ENCODE data around the genes CDKN2A, PLAA and TOPORS.

DNA sequence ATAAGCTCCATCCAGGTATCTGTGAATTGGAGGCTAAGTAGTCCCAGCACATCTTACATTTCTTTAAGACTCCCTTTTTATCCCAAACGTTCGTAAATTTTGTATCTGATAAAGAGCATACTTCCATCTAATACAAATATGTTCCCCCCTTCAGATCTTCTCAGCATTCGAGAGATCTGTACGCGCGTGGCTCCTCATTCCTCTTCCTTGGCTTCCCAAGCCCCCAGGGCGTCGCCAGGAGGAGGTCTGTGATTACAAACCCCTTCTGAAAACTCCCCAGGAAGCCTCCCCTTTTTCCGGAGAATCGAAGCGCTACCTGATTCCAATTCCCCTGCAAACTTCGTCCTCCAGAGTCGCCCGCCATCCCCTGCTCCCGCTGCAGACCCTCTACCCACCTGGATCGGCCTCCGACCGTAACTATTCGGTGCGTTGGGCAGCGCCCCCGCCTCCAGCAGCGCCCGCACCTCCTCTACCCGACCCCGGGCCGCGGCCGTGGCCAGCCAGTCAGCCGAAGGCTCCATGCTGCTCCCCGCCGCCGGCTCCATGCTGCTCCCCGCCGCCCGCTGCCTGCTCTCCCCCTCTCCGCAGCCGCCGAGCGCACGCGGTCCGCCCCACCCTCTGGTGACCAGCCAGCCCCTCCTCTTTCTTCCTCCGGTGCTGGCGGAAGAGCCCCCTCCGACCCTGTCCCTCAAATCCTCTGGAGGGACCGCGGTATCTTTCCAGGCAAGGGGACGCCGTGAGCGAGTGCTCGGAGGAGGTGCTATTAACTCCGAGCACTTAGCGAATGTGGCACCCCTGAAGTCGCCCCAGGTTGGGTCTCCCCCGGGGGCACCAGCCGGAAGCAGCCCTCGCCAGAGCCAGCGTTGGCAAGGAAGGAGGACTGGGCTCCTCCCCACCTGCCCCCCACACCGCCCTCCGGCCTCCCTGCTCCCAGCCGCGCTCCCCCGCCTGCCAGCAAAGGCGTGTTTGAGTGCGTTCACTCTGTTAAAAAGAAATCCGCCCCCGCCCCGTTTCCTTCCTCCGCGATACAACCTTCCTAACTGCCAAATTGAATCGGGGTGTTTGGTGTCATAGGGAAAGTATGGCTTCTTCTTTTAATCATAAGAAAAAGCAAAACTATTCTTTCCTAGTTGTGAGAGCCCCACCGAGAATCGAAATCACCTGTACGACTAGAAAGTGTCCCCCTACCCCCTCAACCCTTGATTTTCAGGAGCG is at the start of gene CDKN2A:
Gene CDKN2A, minus strand, starts transcription at position 575 of the 1,215 bp plus-strand sequence.
- PRO-cap = unidirectional peak, minus-strand start at position 569 of the sequence

GRCh38 chr9:21975498-21975727 is 756 bp upstream of the CDKN2A start:
- PRO-cap = no peak

DNA sequence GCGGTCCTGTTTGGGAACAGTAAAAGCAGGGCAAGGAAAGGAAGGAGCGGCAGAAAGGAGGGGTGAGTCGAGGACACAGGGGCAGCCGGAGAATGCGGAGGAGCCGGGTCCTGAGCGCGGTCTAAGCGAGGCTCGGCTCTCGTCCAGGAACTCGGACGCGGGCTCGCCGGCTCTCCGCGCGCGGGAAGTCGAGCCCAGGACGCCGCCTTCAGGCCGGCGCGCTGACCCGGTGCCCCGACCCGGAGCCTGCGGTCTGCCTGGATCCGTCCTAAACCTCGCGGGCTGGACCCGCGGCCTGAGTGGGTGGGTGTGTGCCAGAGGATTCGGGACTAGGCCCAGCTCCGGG is 13.5 kb downstream of the CDKN2B start:
- PRO-cap = no peak

- PRO-cap = no peak
Observed at GRCh38 chr9:22112799-22113222, 103.7 kb upstream of the CDKN2B start.

DNA sequence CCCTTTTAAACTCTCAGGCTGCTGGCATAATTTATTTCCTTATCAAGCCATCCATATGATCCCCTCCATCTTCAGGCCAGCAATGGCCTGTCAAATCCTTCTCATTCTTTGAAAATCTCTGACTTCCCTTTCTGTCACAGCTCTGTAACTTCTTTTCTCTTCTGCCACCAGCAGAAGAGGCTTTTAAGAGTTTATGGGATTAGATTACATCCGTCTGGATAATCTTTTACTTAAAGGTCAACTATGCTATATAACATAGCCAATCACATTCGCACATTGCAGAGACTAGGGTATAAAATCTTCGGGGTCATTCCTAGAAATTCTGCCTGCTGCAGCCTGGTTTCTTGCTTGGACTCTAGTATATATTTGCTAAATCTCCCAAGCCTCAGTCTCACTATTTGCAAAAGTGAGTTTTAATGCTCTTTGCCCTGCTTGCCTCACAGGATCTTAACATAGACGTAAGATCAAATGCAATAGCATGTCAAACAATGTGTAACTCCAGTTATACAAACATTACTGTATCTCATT is 104.2 kb upstream of the CDKN2B start:
- PRO-cap = no peak

GRCh38 chr9:23822237-23823241 is 3.5 kb downstream of the ELAVL2 start:
- PRO-cap = no peak

- PRO-cap = unidirectional peak, minus-strand start at chr9:26947231; bidirectional peak, plus-strand start at chr9:26947589, minus-strand start at chr9:26947440
Observed at GRCh38 chr9:26946502-26947725, at the start of gene PLAA. PLAA (minus strand) TSS chr9:26947242.

DNA sequence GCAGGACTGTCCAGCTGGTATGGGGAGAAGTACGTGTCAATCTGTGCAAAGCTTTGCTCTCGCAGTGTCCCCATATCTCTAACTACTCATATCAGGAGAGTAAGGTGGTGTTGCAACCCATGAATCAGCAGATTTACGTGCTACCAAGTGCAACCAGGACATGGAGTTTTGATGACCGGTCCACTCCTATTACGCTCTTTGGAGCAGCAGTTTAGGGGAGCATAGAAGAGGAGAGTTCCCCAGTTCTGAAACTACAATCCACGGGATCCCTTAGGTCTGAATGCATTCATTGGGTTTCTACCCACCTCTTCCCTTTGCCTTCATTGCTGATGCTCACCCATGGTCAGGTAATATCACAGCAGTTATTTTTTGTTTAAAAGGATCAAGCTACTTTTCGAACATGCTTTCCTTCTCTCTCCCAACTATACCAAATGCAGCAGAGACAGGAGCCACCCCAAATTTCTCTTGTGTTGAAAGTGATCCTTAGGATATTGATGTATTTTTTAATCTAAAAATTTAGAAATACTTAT is 74.9 kb downstream of the TEK start:
- PRO-cap = no peak

DNA sequence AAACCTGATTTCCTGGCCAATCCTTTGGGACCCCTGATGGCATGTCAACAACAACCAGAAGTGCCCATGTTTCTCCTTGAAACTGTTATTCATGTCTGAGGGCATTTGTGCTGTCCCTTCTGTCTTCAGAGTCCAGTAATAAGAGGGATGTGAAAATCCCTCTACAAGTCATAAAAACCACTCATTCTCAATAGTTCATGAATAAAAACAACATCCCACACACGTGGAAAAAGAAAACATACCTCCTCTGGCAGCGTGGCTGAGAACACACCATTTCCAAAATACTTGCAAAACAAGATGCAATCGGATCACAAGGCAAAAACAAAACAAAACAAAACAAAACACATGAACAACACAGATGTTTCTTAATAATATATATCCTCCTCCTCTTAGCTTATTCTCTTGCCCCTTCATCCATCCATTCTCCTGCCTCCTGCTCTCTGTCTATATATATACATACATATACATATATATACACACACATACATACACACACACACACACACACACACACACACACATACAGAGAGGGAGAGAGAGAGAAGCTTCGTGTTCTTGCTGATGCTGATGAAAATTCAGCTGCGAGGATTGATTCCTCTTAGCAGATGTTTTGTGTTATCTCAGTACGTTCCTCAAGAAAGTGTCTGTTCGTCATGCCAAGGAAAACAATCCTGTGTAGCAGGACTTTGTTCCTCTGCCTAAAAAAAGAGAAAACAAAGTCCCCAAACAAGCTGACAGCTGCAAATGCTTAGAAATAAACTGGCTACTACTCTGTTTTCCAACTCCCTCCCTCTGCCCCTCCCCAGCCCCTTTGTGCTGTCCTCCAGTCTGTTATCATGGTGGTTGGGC is 71.1 kb upstream of the EQTN start:
- PRO-cap = no peak

DNA sequence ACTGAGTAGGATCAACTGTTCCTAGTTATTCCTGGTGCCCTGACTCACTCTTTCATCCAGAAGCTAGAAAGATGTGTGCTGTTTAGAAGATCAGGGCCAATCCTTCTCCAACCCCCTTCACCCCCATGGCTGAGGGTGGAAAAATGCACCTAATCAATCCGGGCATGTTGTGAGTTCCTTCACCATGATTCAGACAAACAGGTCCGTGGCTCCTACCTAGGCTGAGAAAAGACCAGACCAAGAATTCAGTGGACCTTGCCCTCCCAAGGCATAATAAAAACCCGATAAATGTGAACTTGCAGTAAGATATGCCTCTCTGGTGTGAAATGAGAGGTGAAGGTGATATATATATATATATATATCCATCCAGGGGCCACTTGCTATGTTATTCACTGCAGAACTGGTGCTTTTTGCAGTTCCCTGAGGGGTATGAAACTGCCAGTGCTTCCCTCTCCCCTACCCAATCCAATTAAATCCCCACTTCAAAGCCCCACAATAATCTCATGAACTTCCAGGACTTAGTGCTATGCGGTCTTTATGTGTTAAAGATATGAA is 85.5 kb upstream of the EQTN start:
- PRO-cap = no peak

DNA sequence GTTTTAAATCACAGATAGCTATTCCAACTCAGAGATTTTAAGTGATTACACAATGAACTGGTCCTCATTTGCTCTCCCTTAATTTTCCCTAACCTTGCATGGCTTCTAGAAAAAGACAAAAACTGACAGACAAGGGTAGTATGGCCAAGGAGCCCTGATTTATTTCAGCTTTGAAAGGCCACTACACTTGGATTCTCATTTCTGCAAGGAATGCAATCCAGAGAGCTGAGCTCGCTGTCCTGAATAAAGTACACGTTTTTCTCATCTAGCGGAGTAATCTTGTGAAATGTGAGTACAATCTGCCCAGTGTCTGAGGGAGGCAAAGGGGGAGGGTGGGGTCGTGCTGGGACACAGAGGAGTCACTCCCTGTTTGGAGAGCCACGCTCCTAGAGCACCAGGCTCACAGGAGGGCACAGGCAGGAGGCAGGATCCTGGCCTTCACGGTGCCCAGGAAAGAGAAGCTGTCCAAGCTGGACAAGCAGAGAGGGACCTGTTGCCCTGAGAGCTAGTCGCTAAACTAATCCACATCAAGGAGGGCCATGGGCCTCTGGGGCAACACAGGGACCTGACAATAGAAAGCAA is 51.0 kb upstream of the IFNK start:
- PRO-cap = no peak

GRCh38 chr9:27644996-27645558 is 71.8 kb upstream of the C9orf72 start:
- PRO-cap = no peak

DNA sequence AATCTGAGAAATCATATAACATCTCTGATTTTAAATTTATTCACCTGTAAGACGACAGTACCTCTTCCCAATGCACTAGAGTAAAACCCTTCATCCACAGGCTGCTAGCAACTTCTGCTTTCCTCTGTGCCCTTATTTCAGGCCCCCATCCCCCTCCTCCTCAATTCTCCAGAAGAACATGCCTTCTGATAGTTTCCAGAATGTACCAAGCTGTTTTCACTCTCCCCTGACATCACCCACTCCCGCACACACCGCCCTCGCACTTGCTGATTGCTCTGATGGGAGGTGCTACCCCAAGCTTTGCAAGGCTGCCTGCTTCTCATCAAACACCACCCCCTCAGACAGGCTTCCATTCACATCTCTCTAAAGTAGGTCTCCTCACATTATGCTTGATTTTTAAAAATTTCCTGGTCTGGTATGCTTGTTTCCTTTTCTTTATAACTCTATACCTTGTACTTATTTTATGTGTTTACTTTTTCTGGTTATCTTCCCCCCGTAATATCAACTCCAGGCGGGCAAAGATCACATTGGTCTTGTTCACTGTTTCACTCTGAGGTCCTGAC is 90.9 kb upstream of the C9orf72 start:
- PRO-cap = no peak

DNA sequence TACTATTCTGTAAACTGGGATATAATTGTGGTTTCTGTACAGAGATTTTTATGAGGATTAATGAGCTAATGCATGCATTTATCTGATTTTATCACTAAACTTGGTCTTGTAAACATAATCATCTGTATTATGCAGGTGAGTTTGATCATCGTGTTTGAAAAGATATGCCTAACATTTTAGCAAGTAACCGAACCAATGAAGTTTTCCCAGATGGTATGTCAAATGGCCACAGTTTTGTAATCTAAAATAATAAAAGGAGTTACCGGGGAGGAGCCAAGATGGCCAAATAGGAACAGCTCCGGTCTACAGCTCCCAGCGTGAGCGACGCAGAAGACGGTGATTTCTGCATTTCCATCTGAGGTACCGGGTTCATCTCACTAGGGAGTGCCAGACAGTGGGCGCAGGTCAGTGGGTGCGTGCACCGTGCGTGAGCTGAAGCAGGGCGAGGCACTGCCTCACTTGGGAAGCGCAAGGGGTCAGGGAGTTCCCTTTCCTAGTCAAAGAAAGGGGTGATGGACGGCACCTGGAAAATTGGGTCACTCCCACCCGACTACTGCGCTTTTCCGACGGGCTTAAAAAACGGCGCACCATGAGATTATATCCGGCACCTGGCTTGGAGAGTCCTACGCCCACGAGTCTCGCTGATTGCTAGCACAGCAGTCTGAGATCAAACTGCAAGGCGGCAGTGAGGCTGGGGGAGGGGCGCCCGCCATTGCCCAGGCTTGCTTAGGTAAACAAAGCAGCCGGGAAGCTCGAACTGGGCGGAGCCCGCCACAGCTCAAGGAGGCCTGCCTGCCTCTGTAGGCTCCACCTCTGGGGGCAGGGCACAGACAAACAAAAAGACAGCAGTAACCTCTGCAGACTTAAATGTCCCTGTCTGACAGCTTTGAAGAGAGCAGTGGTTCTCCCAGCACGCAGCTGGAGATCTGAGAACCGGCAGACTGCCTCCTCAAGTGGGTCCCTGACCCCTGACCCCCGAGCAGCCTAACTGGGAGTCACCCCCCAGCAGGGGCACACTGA is 117.3 kb upstream of the C9orf72 start:
- PRO-cap = no peak

- PRO-cap = no peak
Observed at GRCh38 chr9:32523502-32524413, 2.2 kb downstream of the RIGI start.

DNA sequence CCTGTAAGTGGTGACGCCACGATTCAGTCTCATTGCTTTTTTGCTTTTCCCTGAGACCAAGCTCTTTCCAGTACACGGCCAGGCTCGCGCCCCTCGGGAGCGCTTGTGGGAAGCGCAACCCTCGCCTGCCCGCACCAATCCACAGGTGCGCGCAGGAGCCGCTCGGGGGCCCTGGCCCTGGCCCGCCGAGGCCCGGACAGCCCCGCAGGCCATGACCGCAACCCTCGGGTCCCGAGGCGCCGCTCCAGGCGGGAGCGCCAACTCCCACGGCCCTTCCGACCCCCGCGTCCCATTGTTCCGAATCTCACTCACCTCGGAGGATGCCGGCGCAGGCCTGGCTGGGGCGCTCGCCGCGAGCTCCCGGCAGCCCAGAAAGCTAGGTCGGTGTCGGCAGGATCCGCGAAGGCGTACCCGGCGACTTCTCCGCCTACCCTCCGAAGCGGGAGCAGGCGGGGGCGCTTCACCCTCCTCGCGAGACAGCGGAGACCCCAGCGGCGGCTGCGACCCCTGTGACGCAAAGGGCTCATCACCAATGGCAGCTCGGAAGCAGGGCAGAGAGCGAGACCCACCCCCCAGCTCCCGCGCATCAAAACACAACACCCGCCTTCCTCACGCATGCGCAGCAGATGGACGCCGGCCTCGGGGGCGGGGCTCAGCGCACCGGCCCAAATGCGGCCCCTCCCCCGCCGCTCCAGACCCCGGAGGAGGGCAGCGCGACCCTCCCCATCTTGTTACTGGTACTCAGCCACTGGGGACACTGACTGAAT is 1.5 kb upstream of the SMIM27 start:
- PRO-cap = bidirectional peak, plus-strand start at position 694 of the sequence, minus-strand start at position 478 of the sequence

GRCh38 chr9:32552072-32553124 is at the start of gene TOPORS:
TOPORS (minus strand) TSS chr9:32552586.
- PRO-cap = bidirectional peak, plus-strand start at chr9:32552337, minus-strand start at chr9:32552256; bidirectional peak, plus-strand start at chr9:32552665, minus-strand start at chr9:32552567

DNA sequence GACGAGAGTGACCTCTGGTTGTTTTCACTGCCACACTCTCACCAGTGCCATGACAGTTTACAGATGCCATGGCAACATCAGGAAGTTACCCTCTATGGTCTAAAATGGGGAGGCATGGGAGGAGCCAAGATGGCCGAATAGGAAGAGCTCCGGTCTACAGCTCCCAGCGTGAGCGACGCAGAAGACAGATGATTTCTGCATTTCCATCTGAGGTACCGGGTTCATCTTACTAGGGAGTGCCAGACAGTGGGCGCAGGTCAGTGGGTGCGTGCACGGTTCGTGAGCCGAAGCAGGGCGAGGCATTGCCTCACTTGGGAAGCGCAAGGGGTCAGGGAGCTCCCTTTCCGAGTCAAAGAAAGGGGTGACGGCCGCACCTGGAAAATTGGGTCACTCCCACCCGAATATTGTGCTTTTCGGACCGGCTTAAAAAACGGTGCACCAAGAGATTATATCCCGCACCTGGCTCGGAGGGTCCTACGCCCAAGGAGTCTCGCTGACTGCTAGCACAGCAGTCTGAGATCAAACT is 73.0 kb upstream of the TMEM215 start:
- PRO-cap = no peak

GRCh38 chr9:33071587-33071968 is 4.9 kb downstream of the SMU1 start:
- PRO-cap = no peak

GRCh38 chr9:33154858-33155888 is 12.0 kb downstream of the B4GALT1 start:
- PRO-cap = no peak